ENCODE data around the genes TRPM3 and C9orf57.

GRCh38 chr9:70221695-70222307 is 37.0 kb upstream of the SMC5 start:
- PRO-cap: no peak

DNA sequence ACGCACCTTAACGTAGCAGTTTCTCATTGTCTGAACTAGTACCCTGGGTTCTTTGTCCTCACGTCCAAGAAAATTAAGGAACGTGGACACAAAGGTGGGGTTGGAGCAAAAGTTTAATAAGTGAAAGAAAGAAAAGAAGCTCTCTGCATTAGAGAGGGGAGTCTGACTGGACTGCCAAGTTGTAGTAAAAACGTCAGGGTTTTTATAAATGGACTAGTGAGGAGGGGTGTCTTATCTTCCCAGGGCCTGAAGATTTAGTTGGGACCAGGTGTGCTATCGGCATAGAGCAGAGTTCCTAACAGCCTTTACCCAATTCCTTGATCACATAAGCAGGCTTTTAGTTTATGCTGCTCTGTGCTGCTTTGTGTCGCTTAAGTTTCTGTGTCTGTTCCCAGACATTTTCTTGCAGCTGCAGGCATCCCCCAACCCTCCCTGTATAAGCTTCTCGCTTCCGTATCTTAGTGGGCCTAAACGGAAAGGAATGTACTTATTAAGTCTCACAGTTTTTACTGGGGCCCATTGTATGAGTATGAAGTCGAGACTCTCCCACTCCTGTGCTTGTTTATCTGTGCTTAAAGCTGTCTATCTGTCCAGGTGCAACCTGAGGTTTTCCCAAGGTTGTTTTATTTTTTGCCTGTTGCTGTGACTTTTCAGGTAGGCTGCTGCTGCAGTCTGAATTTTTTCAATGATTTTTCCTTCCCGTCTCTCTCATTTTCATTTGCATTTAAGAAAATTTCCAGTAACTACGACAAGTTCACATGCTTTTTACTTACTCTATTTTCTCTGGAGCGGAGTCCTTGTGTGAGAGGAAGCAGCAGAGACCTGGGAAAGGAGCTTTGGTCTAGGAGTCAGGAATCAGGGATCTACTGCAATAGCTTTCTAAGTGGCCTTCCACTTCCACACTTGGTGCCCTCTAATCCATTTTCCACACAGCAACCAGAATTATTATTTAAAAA is 2.5 kb upstream of the SMC5 start:
- PRO-cap: no peak

DNA sequence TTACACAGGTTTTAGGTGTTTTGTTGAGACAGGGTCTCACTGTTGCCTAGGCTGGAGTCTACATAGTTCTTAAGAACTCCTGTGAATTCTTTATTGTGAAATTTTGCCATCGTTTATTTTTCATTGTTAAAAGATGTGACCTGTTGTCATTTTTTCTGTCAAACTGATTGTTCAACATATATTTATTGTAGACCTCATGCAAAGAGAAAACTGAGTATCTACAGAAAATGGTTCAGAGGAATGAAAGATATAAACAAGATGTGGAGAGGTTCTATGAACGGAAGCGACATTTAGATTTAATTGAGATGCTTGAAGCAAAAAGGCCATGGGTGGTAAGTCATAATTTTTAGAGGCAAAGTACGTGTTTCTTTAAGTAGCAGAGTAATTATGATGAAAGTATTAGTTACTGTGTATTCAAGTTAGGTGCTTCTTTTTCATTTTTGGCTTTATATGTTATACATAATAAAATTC is 21.8 kb downstream of the SMC5 start:
- PRO-cap: no peak

DNA sequence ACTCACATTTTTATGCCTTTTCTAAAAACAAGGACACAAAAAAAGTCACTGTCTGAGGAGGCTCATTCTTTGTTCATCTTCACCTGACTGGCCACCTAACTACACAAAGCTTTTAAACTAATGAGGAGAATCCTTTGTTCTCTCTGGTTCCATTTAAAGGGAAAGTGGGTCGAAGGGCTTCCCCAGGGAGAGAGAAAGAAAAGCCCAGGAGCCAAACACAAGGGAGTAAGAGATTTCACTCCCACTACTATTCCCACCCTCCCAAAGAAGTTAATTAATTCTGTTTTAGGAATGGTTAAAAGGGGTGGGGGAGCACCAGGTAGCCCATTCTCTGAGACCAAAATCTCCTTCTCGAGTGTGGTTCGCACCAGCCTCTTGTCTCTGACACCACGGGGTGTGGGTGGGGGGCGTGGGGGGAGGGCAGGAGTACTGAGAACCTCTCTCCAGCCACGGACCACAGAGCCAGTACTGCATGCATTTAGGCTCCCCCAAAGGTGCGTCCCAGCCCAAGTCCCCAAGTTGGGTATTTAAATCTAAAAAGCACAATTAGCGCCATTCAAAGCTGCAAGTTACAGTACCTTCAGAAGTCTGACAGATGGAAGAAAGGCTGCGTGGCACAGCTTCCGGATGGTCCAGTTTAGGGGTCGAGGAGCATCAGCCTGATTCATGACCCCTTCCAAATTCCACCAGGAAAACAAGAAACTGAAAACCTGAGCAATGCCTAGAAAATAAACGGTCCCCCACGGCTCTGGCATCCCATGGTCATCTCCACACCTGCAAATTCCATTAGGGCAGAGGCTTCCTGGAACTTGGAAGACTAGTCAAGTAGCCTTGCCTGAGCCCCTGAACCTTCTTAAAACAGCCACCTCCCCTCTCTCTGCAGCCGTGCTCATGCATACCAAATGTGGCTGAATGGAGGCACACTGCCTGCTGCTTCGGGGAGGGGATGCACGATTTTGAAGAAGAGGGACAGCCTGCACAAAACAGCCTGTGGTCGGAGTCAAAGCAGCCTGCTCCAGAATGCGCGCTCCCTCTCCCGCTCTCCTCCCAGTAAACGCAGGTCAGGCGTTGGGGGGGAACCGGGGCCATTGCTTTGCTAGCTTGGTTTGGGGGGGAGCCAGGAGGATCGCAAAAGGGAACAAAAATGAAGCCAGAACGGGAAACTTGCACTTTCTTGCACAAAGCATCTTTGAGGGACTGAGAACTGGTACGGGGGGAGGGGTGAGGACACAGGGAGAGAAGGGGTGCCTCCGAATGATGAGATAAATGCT is at the start of gene TRPM3:
TSS of gene TRPM3 (minus strand) at position 1,022 of the 1,271 bp plus-strand sequence.
- PRO-cap: no peak

DNA sequence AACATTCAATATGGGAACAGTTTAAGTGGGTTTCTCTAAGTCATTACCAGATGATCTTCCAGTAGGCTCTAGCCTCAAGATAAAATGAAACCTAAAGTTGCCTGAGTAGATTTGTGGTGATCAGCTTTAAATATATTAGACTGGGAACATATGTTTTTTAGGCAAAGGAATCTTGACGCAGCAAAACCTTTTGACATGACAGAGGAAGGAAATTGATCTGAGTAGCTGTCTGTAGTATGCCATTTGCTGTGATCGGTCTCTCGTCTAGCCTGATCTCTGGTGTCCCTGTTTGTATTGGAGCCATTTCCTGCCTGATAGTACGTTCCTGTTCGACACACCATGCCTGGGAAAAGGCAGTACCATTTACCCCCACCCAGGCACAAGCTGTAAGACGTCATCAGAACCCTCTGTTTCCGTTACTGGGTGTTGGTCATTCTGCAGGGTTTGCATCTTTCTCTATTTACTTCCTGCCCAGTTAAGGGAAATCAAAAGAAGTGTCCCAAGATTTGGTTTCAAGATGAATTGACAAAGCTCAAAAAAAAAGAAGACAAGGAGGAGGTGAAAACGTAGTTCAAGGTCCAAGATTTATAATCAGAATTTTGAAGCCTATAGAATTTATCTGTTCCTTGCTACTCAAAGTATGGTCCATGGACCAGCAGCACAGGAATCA is 129.7 kb downstream of the CEMIP2 start:
- PRO-cap: no peak

DNA sequence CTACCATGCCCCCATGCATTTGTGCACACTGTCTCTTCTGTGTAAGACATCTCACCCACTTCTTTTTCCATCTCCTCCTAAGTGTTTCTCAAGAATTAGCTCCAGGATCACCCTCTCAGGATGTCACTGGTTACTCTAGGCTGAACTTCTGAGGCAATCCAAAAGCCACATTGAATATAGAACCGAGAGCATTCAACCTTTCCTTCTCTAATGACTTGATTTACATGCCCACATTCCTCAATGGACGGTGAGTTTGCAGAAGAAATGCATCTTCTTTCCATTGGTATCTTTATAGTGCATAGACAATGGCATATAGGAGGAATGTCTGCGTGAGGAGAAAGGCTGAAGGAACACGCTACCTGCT is 68.6 kb downstream of the CEMIP2 start:
- PRO-cap: no peak

DNA sequence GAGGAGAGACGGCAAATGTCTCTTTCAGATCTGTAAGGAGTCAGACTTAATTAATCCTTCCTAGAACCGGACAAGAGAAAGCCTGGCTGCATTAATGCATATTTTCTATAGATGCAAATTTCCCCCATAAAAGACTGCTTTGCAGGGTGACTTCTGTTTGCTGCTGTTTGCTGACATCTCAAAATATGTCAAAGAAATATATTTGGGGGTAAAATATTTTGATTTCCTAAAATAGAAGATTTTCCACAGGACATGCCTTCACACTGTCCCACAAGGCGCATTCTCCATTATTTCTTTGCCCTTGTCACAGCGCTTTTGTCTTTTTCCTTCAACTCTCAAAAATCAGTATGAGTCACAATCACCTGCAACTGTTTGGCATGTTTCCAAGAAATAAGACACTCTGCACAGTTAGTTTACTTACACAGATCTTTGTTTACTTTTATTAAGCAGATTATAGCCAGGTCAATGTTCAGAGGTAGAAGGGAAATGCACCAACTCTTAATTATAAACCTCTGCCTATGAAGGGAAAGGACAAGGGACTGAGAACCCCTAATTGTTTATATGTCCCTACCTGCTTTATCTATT is 9.6 kb downstream of the CEMIP2 start:
- PRO-cap: no peak

GRCh38 chr9:71766465-71767236 is 1.7 kb downstream of the CEMIP2 start:
- PRO-cap: no peak

DNA sequence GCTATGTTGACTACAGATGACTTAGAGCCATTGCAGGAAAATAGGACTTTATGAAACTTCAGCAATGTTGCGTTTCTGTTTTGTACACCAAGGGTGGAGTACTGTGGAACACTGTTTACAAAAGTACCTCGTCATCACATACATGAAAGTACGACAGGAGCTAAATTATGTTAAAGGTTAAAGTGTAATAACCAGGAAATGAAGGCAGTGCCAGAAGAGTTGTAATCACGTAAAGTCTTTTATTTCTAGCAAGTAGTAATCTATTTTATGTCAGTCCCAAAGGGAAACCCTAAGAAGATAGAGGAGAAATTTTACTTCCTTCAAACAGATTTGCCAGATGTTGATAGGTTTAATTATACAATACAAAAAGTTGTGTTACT is 50.9 kb downstream of the C9orf85 start:
- PRO-cap: no peak

GRCh38 chr9:72060492-72060863 is at the start of gene C9orf57:
Gene C9orf57 (minus strand): TSS chr9:72060613.
- PRO-cap: no peak

DNA sequence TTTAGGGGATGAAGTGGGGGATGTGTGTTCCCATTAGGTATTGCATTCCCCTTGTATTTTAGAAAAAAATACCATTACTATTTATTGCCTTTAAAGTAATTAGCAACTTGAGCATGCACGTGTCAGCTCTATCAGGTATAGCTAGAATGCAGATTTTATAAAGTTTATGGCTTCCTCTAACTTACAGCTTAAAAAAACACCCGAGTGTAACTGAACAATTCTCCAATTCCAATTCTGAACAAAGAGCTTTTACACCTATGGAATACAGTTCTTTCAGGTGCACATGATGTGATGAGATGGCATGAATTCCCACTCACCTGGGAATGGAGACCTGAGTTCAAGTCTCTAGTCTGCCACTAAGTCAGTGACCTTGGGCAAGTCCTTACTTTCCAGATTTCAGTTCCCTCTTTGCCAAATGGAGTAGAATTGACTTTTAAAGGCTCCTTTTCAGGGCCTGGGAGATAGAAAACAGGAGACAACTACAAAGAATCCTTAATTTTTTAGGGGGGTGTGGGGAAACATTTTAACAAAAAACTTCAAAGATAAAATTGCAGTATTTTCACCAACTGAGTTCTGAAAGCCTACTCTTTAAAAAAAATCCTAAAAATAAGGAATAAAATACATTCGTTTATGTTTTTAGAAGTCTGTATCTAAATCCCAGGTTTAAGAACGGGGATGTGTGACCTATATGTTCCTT is 1.7 kb downstream of the ZFAND5 start:
- PRO-cap: no peak

- PRO-cap: bidirectional peak, plus-strand start at chr9:72364687, minus-strand start at chr9:72364469; bidirectional peak, plus-strand start at chr9:72364945, minus-strand start at chr9:72364874
These were observed 476 bp downstream of the ZFAND5 start for GRCh38 chr9:72364398-72365065.

GRCh38 chr9:72557693-72558193 is 36.3 kb downstream of the TMC1 start:
- PRO-cap: no peak

GRCh38 chr9:72827492-72828033 is 125.3 kb downstream of the ALDH1A1 start:
- PRO-cap: unidirectional peak, minus-strand start at chr9:72827579

DNA sequence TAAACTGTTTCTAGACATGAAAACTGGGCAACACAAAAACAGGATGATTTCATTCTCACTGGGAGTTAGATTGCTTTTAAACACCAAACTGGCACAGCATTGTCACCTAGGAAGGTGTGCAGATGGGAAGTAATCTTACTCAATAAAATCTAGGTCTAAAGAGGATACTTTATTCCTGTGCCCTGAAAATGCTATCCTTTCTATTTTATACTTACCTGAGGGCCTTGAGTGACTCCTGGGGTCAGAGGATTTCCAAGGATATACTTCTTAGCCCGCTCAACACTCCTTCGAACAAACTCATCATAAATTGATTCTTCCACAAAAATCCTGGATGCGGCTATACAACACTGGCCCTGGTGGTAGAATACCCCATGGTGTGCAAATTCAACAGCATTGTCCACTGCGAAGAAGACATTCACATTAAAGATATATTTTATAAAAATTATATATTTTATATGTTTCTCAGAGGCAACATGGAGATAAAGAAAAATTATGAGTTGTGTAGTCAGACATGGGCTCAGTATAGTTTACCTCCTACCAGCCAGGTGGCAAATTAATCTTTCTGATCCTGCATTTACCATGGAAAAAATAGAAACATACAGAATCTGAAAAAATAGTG is 36.0 kb downstream of the ALDH1A1 start:
- PRO-cap: no peak

DNA sequence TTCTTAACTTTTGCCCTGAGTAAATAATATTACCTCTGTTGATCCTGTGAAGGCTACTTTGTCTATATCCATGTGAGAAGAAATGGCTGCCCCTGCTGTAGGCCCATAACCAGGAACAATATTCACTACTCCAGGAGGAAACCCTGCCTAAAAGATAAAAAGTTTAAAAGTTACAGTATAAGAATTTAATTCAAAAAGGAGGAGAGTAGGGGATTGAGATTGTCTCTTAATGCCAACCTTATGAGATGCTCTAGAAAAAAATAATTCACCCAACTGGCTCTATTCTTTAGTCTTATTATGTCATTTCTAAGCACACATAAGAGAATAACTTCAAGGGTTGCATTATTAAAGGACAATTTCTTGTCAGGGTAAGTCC is 28.9 kb downstream of the ALDH1A1 start:
- PRO-cap: no peak

DNA sequence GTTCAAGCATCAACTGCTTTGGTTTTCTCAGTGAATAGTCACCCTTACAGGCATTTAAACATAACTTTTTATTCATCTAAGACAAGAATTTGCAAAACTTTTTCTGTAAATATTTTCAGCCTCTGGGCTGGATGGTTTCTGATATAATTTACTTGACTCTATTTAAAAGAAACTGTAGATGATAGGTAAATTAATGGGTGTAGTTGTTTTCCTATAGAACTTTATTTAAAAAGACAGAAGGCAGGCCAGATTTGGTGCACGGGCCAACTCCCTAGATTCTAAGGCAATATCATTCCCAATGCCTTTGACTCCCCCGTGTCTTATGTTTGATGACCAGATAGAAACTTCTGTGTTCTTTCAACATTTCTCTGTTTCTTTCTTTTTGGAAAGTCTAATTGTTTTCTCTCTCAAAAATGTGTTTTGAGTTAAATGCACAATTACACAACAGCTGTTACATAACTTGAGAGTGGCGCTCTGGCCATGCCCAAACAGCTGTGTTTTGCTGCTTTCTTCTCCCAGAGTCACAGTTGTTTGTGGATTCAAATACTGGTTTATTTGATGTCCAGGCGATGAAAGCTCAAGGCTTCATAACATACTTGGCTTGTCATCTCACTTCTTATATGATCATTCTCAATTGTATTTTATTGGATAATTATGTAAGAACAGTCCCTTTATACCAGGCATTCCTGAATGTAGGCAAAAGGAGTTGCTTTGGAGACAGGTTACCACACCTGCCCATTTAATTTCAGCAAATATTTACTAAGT is 1.6 kb upstream of the ALDH1A1 start:
- PRO-cap: no peak

GRCh38 chr9:72997182-72998261 is 44.7 kb upstream of the ALDH1A1 start:
- PRO-cap: no peak

GRCh38 chr9:72998574-72999148 is 45.8 kb upstream of the ALDH1A1 start:
- PRO-cap: no peak

GRCh38 chr9:73010048-73010286 is 57.1 kb upstream of the ALDH1A1 start:
- PRO-cap: no peak